ENCODE data around the gene RAD52.

GRCh38 chr12:21568-22467 lies 44.7 kb upstream of the IQSEC3 start:
- PRO-cap, result no peak

DNA sequence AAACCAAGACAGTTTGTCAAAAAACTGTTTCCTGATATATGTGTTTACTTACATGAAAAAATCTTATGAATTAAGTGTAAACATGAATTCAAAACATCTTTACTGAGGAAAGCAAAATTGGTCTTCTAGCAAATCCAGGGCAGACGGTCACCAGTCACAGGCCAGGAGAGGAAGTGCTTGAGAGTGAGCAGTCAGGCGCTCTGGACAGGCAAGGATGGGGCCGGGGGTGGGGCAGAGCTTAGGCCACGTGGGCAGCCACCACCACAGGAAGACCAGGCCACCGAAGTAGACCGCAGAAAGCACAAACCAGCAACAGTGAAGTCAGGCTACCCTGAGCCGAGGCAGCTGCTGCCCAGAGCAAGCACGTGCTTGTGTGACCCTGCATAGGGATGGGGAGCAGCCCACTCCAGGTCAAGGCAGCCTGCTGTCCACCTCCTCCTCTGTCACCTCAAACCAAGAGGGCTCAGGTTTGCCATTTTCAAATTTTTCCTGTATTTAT lies 33.5 kb downstream of the SLC6A12 start:
- PRO-cap, result unidirectional peak, minus-strand start at position 175 of the sequence

DNA sequence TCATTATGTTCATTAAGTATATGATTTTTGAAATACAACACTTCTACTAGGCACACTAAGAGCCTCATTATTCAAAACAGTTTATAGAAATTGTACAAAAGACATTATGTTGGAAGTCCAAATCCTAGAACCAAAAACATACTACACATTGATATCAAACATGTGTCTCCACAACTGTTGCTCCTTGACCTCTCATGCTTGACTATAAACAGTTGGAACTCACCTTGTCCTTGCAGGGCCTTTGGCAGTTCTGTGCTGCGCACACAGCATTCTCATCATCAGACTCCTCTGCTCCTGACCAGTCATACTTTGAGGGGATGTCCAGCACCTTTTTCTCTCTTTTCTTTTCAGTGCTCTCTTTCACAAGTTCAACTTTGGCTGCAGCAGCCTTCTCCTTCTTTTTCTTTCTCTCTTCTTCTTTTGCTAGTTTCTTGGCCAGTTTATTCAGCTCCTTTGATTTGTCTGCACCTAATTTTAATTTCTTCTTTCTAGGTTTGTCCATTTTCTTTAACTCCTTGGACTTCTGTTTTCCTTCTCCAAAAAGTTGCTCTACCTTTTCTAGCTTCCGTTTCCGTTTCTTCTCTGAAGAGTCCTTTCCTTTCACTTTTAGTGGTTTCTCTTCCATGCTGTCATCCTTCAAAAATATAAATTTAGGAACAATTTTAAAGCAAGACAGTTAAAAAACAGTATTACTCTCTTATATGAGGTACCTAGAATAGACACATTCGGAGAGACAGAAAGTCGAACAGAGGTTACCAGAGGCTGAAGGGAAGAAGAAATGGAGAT lies 30.1 kb upstream of the SLC6A13 start:
- PRO-cap, result no peak

GRCh38 chr12:372110-372681 lies 16.9 kb downstream of the KDM5A start:
- PRO-cap, result no peak

DNA sequence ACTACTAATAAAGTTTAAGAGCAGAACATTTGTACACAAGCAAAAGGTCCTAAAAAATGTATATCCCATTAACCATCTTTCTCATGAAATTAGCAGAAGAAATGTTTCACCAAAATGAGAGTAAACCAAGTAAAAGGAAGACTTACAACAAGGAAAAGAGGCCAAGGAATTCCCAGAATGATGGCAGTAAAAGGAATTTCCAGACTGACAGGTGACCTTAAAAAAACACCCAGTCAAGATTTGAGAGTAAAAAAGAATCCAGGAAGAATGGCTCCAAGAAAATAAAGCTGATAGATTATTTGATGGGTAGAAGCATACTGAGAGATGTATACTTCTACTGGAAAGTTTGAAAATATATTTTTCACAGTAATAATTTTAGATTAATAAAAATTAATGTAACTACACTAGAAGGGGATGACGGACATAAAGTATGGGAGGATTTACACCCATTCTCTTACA lies 11.5 kb downstream of the KDM5A start:
- PRO-cap, result no peak

DNA sequence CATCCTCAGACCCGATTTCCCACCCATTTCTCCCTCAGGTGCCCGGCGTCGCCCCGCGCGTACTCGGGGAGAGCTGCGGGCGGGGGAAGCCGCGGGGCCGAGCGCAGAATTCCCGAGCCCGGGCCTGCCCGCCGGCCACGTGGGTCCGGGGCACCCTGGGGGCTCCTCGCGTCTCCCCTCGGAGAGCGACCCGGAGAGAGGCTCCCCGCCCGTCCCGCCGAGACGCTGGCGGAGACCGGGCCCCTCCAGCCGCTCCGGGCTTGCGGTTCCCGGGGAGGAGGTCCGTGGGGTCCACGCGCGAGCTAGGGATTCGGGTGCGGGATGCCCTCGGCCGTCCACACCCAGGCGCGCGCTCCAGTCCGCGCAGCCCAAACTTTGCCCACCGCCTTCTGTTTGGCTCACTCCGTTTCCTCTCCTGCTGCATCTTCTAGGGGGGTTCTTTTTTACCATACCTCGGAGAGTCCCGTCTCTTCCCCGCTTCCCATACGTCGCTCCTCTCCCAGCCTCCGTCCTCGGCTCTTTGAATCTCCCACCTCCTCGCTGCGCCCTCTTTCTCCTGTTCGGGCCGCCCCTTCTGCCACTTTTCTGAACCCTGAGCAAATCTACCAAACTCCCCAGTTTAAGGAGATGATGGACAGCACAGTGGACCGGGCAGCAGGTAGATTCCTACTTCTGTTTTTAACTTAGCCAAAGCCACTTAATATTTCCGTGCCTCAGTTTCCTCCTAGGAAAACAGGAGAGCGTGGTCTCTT lies 1.1 kb downstream of the B4GALNT3 start:
- PRO-cap, result no peak

GRCh38 chr12:480827-481990 lies 21.5 kb downstream of the B4GALNT3 start:
- PRO-cap, result no peak

DNA sequence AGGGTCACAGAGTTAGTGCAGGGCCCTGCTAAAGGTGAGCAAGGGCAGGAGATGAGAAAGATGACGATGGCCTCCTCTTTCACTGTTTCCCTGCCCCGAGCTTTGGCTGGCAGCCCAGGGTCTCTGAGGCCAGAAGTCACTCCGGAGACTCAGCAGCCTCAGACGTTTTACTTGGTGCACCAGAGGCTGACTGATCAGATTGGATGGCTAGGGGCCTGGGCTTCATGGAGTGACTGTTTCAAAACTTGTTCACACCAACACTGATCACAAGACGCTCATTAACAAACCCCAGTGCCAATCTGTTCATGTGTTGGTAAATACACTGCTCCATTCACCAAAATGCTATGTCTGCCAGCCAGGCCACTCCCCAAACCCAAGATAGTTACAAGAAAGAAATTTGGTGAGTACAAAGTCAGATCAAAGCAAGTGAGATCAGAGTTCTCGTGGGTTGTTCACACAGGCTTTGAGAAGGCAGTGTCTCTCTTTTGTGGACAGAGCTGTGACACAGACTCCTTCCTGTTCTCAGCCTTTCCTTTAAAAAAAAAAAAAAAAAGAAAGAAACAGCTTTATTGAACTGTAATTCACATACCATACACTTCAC lies 79.4 kb downstream of the B4GALNT3 start:
- PRO-cap, result unidirectional peak, minus-strand start at position 312 of the sequence

DNA sequence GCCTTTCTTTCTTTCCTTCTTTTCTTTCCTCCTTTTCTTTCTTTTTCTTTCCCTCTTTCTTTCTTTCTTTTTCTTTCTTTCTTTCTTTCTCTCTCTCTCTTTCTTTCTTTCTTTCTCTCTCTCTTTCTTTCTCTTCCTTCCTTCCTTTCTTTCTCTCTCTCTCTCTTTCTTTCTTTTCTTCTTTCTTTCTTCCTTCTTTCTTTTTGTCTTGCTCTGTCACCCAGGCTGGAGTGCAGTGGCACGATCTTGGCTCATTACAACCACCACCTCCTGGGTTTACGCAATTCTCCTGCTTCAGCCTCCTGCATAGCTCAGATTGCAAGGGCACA lies 52.1 kb downstream of the NINJ2 start:
- PRO-cap, result no peak

DNA sequence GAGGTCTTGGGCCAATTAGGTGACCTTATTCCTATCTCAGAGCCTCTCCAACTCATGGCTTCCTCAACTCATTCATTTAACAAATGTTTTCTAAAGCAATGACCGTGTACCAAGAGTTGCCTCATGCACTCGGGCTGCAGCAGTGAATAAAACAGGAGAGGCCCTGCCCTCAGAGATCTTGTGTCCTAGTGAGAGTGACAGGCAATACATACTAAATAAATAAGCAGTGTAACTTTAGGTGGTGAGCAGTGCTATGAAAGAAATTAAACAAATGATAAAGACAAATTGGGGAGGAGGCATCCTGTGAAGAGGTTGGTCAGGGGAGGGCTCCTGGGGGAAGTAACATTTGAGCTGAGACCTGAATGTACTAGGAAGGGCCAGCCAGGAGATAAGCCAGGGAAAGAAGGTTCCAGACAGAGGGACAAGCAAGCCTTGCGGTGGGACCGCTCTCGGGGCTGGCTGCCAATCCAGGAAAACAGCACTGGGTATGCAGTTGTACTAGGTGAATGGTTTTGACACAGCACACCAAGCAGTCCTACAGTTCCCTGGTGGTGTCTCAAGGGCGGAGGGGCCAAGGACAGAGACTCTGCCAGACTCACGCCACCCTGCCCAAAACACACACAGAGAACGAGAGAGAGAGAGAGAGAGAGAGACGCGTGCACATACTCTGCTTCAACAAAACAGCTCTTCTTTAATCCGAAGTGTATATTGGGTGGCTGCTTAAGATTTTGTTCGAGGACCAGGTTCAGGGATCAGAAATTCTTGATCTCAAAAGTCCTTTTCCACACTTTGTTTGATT lies 1.3 kb downstream of the NINJ2 start:
- PRO-cap, result no peak

DNA sequence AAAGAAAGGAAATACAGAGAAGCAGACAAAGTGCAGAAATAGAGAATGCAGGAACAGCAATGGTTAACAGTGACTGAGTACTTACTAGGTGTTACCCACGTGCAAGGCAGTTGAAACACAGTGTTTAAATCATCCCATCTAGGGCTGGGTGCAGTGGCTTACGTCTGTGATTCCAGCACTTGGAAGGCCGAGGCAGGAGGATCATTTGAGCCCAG lies 21.2 kb upstream of the NINJ2 start:
- PRO-cap, result no peak

GRCh38 chr12:738506-739211 lies 13.7 kb upstream of the WNK1 start:
- PRO-cap, result no peak

DNA sequence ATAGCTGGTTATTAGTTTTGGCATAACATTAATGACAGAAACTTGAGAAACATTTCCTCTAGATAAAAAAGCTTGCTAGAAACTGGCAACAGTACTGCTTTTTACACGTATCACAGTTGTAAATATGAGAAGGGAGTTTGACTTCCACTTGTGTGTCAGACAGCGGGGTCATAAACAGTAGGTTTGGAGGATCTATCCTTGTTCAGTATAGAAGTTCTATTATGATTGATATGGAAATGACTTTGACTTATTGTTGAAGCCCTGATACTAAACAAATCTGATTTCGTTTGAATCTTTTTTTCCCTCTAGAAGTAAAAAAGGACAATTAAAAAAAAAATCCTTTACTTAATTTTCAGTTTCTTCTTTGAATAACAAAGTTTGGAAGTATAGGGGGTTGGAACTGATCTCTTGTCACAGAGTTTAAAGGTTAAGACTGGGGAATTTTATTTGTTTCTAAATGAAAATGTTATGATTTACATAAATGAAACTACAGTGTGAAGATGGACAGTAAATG lies 50.0 kb downstream of the WNK1 start:
- PRO-cap, result no peak

- PRO-cap, result no peak
These were observed 87.4 kb downstream of the RAD52 start for GRCh38 chr12:862008-862563.

- PRO-cap, result no peak
These were observed 71.5 kb downstream of the RAD52 start for GRCh38 chr12:877969-878434.

DNA sequence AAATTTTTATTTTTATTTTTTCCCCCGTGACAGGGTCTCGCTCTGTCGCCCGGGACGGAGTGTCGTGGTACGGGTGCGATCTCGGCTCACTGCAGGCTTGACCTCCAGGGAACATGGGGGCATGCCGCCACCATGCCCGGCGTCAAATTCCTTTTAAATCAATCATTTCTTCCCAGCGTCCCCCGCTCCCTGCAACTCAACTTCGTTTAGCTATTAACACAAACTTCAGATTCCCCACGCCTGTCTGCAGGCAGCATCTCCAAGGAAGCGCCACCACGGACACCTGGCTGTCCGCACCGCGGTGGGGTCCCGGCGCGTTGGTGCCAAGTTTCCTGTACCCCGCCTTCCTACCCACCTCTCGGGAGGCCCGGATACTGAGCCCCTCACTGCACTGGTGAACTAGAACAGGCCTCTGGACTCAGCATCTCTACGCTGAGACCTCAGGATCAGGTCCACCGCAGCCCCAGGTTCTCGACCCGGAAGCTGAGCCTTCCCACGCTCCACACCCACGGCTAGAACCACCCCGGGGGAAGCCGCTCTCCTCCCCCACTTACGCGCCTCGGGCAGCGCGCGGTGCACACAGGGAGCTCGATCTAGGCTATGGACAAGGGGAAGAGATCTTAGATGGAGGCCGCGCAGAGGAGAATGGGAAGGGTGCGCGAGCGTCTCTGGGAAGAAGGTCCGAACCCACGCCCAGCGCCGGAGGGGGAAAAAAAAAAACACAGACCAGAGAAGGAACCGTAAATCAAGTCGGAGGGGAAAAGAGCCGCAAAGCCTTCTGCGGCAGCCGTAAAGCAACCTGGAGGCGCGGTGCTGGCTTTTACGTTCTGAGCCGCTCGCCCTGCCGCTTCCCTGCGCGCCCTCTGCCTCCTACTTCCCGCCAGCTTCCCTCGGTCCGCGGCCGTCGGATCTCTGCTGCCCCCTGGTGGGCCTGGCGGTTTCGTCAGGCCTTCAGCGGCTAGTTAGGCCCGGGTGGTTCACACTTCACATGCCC lies at the start of gene RAD52:
Gene RAD52, minus strand, starts transcription at position 647 of the 994 bp plus-strand sequence.
- PRO-cap, result unidirectional peak, plus-strand start at position 228 of the sequence; bidirectional peak, plus-strand start outside the sequence, minus-strand start at position 595 of the sequence

- PRO-cap, result no peak
These were observed 57.2 kb downstream of the ERC1 start for GRCh38 chr12:1048184-1048622.

- PRO-cap, result no peak
These were observed 63.4 kb downstream of the ERC1 start for GRCh38 chr12:1054459-1054789.

DNA sequence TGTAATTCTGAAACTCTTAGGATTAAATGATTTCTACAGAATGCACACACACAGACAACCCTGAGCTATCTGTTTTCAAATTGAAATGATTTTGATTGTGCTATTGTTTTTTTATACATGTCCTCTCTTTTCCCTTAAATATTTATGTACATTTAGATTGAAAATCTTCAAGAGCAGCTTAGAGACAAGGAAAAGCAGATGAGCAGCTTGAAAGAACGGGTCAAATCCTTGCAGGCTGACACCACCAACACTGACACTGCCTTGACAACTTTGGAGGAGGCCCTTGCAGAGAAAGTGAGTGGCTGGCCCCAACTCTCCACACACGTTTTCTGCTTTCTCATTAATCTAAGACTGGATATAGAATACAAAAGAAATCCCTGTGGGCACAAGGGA lies 189.4 kb downstream of the ERC1 start:
- PRO-cap, result no peak

DNA sequence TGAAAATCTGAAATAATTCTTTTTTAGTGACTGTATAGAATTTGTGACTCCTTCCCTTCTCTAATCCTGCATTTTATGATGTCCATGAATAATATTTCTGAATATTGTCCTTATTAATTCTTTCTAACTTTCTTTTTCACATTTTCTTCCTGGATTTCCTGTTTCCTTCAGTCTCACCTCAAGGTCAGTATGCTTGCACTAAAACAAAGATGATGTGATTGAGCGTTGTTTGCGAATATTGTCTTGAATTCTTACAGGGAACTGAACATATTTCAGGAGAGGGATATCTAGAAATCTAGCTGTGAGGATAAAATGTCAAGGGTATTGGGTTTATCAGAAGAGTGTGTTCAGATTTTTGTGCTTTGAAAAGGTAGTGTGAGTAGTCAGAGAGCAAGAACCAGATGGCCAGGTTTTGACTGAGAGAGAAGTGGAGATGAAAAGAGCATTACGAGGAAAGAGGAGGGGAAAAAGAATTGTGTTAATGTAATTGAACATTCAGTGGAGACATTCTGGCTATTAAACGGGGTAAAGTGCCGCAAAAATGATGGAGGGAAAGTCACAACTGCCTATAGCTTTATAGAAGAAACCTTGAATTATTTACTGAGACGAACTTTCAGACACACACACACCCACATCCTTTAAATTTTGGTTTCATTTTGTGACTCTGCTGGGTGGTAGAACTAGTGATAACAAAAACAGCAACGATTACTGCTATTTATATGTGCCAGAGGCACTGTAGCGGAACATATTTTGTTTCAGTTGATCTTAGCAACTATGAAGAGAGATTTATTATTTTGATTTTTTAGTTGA lies 213.5 kb downstream of the ERC1 start:
- PRO-cap, result unidirectional peak, plus-strand start at position 373 of the sequence; bidirectional peak, plus-strand start at position 714 of the sequence, minus-strand start at position 568 of the sequence